Cerebellum (tissue), 5 donors: Measurements from ENCODE around the gene TASOR2.

GRCh38 chr10:5416875-5417512 is 4.6 kb downstream of the NET1 start:
- PRO-cap, 3 experiments = no peak in any of the 3 experiments
- RAMPAGE, long total RNA = no peak

- PRO-cap, 3 experiments = no peak in any of the 3 experiments
- RAMPAGE, long total RNA = no peak
These were observed 39.8 kb downstream of the NET1 start for GRCh38 chr10:5452120-5452661.

- PRO-cap, 3 experiments = no peak in any of the 3 experiments
- RAMPAGE, long total RNA = no peak
These were observed 37.1 kb downstream of the CALML5 start for GRCh38 chr10:5462076-5462852.

- PRO-cap, 3 experiments = no peak in any of the 3 experiments
- RAMPAGE, long total RNA = no peak
These were observed 3.6 kb downstream of the CALML3 start for GRCh38 chr10:5528431-5528757.

DNA sequence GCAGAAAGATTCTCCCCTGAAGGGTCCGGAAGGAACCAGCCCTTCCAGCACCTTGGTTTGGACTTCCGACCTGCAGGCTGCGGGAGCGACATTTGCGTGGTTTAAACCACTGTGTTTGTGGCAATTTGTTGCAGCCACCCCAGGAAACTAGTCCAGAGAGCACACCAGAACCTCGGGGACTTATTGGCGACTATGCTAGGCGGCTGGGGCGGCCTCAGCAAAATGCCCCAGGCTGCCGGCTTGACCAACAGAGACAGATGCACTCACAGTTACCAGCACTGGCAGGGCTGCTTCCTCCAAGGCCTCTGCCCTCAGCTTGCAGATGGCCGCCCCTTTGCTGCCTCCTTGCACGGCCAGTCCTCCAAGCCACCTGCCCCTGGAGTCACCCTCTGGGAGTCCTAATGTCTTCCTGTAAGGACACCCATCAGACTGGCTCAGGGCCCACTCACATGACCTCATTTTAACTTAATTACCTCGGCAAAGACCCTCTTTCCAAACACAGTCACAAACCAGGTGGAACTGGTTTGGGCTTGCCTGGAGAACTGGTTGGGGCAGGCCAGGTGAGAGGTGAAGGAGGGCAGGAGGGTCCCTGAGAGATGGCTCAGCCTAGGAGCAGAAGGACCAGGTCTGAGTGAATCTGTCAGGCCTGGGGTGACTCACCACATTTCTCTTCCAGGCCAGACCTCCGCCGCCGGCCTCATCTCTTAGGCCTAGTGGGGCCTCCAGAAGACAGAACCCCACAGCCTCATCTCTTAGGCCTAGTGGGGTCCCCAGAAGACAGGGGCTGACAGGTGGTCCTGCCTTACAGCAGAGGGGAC is 26.2 kb downstream of the CALML3 start:
- PRO-cap, 3 experiments = no peak in any of the 3 experiments
- RAMPAGE, long total RNA = no peak

DNA sequence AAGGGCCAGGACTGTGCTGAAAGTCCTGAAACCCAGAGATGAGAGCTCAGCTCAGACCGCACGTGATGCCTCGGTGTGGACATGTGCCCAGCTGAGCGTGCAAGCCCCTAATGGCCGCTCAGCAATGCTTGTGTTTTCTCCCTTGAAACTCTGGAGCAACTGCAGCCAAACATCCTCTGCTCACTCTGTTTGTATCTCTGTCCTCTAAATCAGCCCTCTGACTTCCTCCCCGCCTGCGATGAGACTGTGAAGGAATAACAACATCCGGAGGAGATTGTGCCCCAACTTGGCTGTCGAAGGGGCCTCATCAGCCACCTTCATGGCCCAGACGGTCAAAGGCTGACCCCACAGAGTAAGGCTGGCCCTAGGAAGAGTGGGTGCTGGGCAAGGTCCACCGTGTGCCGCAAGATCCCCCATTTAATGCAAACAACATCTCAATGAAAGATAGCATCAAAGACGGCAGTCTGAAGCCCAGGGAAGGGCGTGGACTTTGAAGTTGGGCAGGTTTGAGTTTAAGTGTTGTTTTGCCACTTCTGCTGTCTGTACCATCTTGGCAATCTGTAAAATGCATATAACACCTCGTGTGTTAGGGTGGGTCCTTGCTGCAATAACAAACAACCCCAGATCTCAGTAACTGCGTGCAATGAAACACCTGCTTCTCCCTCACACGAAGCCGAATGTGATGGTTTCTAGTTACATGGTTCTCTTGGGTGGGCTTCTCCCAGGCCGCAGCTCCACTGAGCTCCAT is 39.9 kb downstream of the CALML3 start:
- PRO-cap, 3 experiments = no peak in any of the 3 experiments
- RAMPAGE, long total RNA = no peak

DNA sequence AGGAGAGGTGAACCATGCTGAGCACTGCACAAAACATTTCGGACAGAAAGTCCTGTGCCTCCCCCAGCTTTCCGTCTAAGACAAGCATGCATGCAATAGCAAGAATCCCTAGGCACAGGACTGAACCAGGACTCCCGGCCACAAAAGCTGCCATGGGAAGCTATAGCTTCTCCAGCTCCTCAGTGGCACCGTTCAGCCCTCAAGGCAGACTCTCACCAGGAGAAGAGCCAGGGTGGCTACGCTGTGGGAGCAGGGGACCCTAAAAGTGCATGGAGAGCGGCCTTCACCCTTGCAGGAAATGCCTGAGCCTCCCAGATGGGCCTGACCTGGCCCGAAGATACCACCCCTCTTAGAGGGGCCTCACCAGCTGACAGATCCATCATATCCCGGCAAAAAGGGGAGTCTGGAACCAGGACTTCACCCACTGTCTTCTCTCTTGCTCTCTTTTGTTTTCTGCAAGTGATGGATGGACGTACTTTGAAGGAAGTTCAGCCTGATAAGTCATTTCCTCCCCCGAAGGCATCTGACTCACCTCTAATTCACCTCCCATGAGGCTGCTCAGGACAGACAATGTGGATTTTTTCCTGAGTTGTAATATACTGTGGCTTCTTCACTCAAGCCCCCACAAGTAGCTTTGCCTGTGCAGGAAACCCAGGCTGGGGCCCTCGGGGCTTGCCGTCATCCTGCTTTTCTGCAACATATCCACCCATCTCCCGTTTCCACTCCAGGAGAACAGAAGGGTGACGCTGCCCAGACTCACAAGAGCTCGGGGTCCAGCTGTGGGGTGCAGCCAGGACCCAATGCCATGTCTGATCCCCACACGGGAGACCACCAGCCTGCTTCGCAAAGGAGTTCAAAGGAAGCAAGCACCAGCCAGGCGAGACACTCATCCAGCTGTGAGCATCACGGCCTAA is 70.5 kb downstream of the ASB13 start:
- PRO-cap, 3 experiments = no peak in any of the 3 experiments
- RAMPAGE, long total RNA = no peak

GRCh38 chr10:5617903-5618370 is 48.5 kb downstream of the ASB13 start:
- PRO-cap, 3 experiments = no peak in any of the 3 experiments
- RAMPAGE, long total RNA = no peak

- PRO-cap, 3 experiments = peak in 3 of 3 experiments; most common plus-strand start chr10:5684844 (in 1); most common minus-strand start chr10:5684586 (in 2)
- RAMPAGE, long total RNA = no peak
These were observed at the start of gene TASOR2 for GRCh38 chr10:5684284-5684926. TASOR2 (plus strand) TSS chr10:5684838.

GRCh38 chr10:5748830-5749508 is 64.3 kb downstream of the GDI2 start:
- PRO-cap, 3 experiments = no peak in any of the 3 experiments
- RAMPAGE, long total RNA = no peak

DNA sequence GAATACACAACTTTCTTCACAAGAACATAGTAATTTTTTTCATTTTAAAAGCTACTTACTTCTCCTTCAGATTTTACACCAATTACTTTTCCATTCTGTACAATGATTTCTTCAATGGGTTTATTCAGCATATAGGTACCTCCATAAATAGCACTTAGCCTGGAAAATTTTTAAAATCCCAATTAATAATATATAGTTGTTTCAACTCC is 39.5 kb downstream of the GDI2 start:
- PRO-cap, 3 experiments = no peak in any of the 3 experiments
- RAMPAGE, long total RNA = no peak

DNA sequence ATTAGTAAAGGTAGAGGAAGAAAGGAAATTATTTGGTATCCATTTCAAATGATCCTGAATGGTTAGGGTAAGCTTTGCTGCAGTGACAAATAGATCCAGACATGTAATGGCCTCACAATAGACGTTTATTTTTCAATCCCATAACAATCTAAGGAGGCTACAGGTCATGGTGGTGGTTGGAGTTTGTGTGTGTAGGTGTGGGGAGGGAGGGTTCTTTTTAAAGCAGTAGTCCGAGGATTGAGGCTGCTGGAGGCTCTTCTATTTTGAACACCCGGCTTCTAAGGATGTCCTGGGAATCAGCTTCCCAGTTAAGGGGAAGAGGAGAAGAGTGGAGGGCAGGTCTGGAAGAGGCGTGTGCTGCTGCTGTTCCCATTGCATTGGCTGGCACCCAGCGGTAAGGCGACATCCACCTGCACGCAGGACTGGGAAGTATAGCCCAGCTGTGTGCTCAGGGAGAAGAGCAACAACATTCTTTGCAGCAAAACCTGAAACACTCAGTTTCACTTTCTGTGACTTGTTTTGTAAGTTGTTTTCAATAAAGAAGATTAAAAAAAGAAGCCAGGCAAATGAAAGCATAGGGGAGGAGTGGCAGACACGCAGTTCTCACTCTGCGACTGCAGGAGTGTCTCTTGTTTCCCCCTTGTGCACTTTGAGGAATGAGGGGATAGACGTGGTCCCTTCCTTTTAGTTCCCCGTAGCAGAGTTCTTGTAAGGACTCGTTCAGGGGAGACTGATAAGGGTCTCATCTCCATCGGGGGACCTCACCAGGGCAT is 5.6 kb downstream of the FBH1 start:
- PRO-cap, 3 experiments = no peak in any of the 3 experiments
- RAMPAGE, long total RNA = no peak

- PRO-cap, 3 experiments = no peak in any of the 3 experiments
- RAMPAGE, long total RNA = no peak
These were observed 21.3 kb downstream of the FBH1 start for GRCh38 chr10:5911183-5911831.

GRCh38 chr10:5941565-5941891 is 35.8 kb downstream of the IL15RA start:
- PRO-cap, 3 experiments = no peak in any of the 3 experiments
- RAMPAGE, long total RNA = no peak

- PRO-cap, 3 experiments = no peak in any of the 3 experiments
- RAMPAGE, long total RNA = no peak
These were observed 27.0 kb downstream of the IL15RA start for GRCh38 chr10:5950273-5950864.

DNA sequence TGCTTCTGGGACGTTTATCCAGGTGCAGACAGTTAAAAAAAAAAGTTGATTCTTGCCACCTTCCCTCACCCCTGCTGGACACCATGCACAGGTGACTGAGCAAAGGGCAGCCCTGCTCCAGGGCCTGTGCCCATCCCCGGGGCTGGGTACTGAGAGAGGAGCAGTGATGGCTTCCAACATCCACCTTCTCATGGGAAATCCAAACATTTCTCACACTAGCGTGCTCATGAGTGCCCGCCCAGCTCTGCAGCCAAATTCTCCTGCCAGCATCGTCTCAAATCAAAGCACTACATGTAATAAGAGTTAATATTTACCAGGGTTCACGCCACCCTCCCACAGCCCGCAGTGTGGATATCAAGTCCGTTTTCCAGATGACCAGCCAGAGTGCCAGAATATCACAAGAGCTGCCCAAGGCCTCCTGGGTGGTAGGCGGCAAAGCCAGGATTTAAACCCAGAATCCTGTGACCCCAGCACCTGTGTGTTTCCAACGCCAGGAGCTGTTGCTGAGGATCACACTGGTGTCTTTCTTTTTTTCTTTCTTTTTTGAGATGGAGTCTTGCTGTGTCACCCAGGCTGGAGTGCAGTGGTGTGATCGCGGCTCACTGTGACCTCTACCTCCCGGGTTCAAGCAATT is 12.0 kb downstream of the IL15RA start:
- PRO-cap, 3 experiments = no peak in any of the 3 experiments
- RAMPAGE, long total RNA = no peak

DNA sequence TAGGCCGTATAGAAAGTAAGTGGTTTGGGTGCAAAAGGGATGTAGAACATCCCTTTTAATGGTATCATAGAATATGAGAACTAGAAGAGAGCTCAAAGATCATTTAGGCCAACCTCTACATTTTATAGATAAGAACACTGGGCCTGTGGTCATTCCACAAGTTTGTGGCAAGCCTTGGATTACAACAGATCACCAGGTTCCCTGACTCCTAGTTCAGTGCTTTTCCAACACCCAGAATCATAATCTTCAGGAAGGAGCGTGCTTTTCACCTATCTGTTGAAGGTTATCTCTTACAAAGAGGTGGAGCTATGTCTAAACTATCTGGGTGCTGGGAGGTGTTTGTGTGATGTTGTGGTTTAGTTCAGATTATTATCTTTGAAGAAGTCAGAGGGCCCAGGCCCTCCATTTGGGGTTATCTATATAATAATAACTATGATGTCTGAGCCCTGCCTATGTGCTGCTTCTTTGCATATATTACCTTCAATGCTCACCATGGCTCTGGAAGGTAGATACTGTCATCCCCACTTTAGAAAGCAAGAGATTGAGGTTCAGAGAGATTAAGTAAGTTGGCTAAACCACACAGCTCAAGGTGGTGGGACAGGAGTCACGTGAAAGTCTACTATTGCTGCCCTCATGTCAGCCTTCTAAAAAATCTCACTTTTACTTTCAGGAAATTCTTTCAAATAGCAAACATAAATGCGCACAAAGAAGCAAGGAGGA is 24.0 kb downstream of the IL2RA start:
- PRO-cap, 3 experiments = no peak in any of the 3 experiments
- RAMPAGE, long total RNA = no peak

GRCh38 chr10:6068947-6069480 is 6.8 kb upstream of the IL2RA start:
- PRO-cap, 3 experiments = no peak in any of the 3 experiments
- RAMPAGE, long total RNA = no peak

GRCh38 chr10:6083563-6084062 is 5.2 kb upstream of the RBM17 start:
- PRO-cap, 3 experiments = no peak in any of the 3 experiments
- RAMPAGE, long total RNA = no peak

- PRO-cap, 3 experiments = no peak in any of the 3 experiments
- RAMPAGE, long total RNA = no peak
These were observed 1.6 kb downstream of the RBM17 start for GRCh38 chr10:6090269-6090984.